Heart left ventricle (tissue), 7 donors: ENCODE results near the genes INTU and SLC25A31.

GRCh38 chr4:122979133-122979394, 56.2 kb downstream of the SPATA5 start:
- PRO-cap, 6 experiments, result no peak in any of the 6 experiments
- RAMPAGE, long total RNA, 2 experiments, result no peak in any of the 2 experiments
- RRBS, result no CpG with 5 or more reads among the region's 2 CpGs

- PRO-cap, 6 experiments, result no peak in any of the 6 experiments
- RAMPAGE, long total RNA, 2 experiments, result no peak in any of the 2 experiments
- RRBS, result no CpG with 5 or more reads among the region's 6 CpGs
Observed at GRCh38 chr4:123350085-123350514, 46.5 kb upstream of the SPRY1 start.

- PRO-cap, 6 experiments, result peak in 3 of 6 experiments; most common plus-strand start chr4:123397440 (in 1); most common minus-strand start chr4:123397457 (in 2)
- RAMPAGE, long total RNA, 2 experiments, result no peak in any of the 2 experiments
- RRBS, result under 1% methylated on average over 4 of the region's 28 CpGs
Observed at GRCh38 chr4:123397130-123397533, 537 bp downstream of the SPRY1 start.

- PRO-cap, 6 experiments, result no peak in any of the 6 experiments
- RAMPAGE, long total RNA, 2 experiments, result no peak in any of the 2 experiments
- RRBS, result no CpG with 5 or more reads among the region's 9 CpGs
Observed at GRCh38 chr4:123478683-123479587, 82.3 kb downstream of the SPRY1 start.

DNA sequence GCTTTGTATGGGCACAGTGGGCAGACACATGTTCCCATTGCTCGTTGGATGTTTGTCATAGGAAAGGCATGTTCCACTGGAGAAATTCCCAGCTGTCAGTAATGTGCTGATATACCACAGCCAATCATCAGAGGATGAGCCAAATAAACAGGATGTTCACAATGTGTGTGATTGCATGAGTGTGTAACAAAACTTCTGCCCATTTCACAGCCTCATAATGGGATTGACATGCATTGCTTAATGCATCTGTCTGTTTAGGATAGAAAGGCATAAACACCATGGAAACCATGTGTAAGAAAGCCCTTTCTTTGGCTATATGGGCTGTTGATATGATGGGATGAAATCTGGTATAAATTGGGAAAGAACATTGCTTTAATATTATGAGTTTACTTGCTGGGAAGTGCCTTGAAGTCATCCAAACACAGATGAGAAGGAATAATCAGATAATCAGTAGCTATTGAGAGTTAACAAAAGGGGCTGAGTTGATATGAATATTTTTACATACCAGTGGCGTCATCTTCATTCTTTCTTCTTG, 436.2 kb downstream of the SPRY1 start:
- PRO-cap, 6 experiments, result peak in 2 of 6 experiments; most common plus-strand start position 203 of the sequence (in 1); most common minus-strand start position 57 of the sequence (in 2)
- RAMPAGE, long total RNA, 2 experiments, result no peak in any of the 2 experiments
- RRBS, result no CpG with 5 or more reads among the region's 2 CpGs

GRCh38 chr4:123984777-123985226, 588.2 kb downstream of the SPRY1 start:
- PRO-cap, 6 experiments, result peak in 3 of 6 experiments; most common plus-strand start chr4:123985155 (in 3); most common minus-strand start chr4:123985040 (in 1)
- RAMPAGE, long total RNA, 2 experiments, result no peak in any of the 2 experiments
- RRBS, result no CpG with 5 or more reads among the region's 3 CpGs

DNA sequence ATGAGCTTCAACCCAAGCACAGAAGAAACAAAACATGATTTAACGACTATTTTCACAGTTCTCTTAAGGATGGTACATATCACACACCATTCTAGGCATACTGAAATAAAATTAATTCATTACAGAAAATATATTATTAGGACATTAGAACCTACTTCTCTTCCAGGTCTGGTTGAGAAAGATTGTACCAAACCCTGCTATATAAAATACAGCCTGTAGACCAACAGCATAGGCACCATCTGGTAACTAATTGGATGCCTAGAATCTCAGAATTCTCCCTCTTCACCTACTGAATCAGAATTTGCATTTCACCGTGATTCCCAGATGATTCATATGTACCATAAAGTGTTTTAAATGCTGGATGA, 280.2 kb downstream of the ANKRD50 start:
- PRO-cap, 6 experiments, result no peak in any of the 6 experiments
- RAMPAGE, long total RNA, 2 experiments, result no peak in any of the 2 experiments
- RRBS, result no CpG with 5 or more reads among the region's 2 CpGs

- PRO-cap, 6 experiments, result no peak in any of the 6 experiments
- RAMPAGE, long total RNA, 2 experiments, result no peak in any of the 2 experiments
- RRBS, result no CpG with 5 or more reads among the region's 2 CpGs
Observed at GRCh38 chr4:124491390-124491749, 221.2 kb downstream of the ANKRD50 start.

DNA sequence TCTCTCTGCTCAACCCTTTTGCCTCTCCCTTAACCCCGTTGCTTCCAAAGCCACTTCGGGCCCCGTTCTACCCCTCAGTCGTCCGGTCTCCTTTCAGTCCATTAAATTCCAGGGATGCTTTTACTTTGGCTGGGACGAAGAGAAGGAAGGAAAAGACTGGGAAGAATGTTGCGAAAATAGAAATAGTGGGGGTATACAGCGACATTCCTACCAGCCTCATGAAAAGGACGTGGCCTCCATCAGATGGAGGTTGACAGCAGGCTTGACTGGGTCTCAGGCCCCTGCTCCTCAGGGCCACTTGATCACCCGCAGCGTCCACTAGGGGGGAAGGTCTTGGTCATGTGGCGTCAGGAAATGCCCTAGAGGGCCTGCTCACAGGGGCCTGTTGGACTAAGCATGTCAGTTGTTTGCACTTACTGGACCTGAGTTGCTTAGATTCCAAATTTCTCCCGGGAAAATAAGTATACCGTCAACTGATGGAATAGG, 681 bp upstream of the ANKRD50 start:
- PRO-cap, 6 experiments, result peak in 5 of 6 experiments; most common plus-strand start position 340 of the sequence (in 2); most common minus-strand start position 300 of the sequence (in 2)
- RAMPAGE, long total RNA, 2 experiments, result no peak in any of the 2 experiments
- RRBS, result 0% methylated on average over 4 of the region's 14 CpGs

DNA sequence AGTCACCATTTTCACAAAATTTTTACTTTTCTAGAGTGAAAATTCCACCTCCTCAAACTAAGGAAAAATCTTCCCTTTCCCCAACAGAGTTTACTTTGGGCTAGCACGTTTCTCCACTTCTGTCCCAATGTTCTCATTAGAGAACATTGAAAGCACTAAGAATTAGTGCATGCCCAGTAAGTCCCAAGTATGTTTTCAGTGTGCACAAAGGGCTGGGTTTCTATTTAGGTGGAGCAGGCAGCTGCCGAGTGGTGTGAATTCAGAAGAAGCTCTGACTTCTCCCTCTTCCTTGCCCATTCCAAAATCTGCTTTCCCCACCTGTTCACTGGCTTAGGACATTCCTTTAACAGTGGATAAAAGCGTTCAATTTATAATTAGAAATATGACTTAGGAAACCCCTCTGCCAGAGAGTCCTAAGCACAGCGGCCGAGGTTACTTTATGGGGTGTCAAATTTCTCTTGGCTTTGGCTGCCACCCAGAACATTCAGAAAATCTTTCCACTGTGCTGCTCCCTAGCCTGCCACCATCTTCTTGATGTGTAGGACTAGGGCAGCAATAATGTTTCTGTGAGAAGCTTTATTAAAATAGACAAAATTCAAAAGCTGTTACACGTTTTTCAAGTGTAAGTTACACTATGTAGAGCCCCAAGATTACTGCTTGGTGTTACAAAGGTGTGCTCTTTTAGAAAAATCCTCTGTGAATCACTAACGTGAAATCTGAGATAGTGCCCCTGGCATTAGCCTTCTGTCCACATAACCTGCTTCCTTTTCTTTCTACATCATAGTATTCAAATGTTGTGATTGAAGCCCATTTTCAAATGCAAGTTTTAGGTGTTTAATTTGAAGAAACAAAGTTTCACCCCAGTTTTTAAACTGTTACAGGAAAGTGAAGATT, 191.6 kb upstream of the ANKRD50 start:
- PRO-cap, 6 experiments, result peak in 2 of 6 experiments; most common plus-strand start position 223 of the sequence (in 1)
- RAMPAGE, long total RNA, 2 experiments, result no peak in any of the 2 experiments
- RRBS, result no CpG with 5 or more reads among the region's 7 CpGs

GRCh38 chr4:125315518-125315900, 754 bp downstream of the FAT4 start:
- PRO-cap, 6 experiments, result peak in 4 of 6 experiments; most common plus-strand start chr4:125315746 (in 2); most common minus-strand start chr4:125315728 (in 3)
- RAMPAGE, long total RNA, 2 experiments, result no peak in any of the 2 experiments
- RRBS, result 2% methylated on average over 22 of the region's 35 CpGs

DNA sequence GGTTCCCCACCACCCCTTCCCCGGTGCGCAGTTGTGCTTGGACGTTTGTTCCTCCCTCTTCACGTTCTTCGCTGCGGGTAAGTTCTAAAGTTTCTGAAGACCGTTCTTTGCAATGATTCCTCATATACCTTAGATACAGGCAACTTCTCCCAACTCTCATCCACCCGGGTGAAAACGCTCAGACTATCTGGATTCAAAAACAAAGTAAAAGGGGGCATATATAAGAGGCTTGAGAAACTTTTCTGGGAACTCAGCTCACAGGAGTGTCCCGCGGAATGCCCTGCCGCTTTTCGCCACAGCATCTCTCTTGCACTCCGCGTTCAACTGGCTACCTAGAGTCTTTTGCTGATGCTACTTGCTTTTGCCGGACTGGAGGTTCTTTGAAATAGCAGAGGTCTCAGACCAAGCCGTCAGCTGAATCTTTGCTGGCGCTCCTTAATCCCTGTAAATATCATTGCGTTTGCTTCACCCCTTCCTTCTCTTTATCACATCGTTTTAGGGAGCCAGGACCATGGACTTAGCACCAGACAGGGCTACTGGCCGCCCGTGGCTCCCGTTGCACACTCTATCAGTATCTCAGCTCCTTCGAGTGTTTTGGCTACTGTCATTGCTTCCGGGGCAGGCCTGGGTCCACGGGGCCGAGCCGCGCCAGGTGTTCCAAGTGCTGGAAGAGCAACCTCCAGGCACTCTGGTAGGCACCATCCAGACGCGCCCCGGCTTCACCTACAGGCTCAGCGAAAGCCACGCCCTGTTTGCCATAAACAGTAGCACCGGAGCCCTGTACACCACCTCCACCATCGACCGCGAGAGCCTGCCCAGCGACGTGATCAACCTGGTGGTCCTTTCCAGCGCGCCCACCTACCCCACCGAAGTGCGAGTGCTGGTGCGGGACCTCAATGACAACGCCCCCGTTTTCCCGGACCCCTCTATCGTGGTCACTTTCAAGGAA, 1.4 kb downstream of the FAT4 start:
- PRO-cap, 6 experiments, result peak in 5 of 6 experiments; most common plus-strand start position 607 of the sequence (in 1); most common minus-strand start position 326 of the sequence (in 3)
- RAMPAGE, long total RNA, 2 experiments, result no peak in any of the 2 experiments
- RRBS, result 2% methylated on average over 11 of the region's 49 CpGs

GRCh38 chr4:125416853-125417366, 102.2 kb downstream of the FAT4 start:
- PRO-cap, 6 experiments, result no peak in any of the 6 experiments
- RAMPAGE, long total RNA, 2 experiments, result no peak in any of the 2 experiments
- RRBS, result no CpG with 5 or more reads among the region's 6 CpGs

GRCh38 chr4:126901235-126901623, 731.5 kb upstream of the INTU start:
- PRO-cap, 6 experiments, result no peak in any of the 6 experiments
- RAMPAGE, long total RNA, 2 experiments, result no peak in any of the 2 experiments
- RRBS, result no CpG with 5 or more reads among the region's 1 CpG

- PRO-cap, 6 experiments, result no peak in any of the 6 experiments
- RAMPAGE, long total RNA, 2 experiments, result no peak in any of the 2 experiments
- RRBS, result no CpG with 5 or more reads among the region's 32 CpGs
Observed at GRCh38 chr4:126955559-126956652, 676.9 kb upstream of the INTU start.

DNA sequence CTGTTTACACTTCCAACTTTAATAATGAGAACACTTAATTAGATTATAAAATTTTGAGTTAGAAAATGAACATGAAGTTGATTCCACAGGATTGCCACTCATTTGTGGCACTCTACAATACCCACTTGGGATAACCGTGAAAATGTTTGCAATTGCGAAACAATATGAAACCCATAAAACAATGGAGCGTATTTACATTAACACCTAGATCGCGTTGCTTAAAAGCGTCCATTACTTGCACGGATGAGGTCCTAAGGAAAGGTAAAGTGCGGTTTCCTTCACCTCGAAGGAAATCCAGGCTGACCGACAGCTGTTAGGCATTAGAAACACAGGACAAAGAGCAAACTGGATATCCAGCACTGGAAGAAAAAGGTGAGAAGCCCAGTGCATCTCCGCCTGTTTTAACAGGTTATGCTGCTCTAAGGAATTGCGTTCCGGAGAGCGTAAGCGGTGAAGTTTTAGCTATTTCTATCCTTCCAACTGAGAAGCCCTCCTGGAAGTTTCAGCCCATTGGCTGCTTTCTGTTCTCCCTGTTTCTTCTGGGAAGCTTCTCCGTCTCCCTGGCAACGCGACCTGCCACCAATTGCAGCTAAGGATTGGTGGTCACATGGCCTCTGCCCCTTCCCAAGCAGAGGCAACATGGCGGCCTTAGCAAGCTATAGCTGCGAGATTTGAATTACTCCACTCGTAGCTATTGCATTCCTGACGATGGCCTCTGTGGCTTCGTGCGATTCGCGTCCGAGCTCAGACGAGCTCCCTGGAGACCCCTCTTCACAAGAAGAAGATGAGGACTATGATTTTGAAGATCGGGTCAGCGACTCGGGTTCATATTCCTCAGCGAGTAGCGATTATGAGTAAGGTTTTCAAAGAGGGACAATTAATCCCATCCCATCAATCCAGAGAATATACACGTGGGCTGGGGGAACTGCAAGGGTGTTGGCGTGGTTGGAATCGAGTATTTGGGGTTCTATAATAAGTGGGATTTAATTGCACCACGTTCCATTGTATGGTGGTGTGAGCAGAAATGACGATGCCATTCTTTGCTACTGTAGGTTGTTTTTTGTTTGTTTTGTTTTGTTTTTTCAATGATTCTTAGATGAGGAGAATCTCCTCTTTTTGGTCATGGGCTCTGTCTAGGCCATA, at the start of gene INTU:
TSS of gene INTU (plus strand) at position 631 of the 1,143 bp plus-strand sequence.
- PRO-cap, 6 experiments, result peak in 1 of 6 experiments; most common plus-strand start position 608 of the sequence (in 1); most common minus-strand start position 523 of the sequence (in 1)
- RAMPAGE, long total RNA, 2 experiments, result no peak in any of the 2 experiments
- RRBS, result no CpG with 5 or more reads among the region's 38 CpGs

DNA sequence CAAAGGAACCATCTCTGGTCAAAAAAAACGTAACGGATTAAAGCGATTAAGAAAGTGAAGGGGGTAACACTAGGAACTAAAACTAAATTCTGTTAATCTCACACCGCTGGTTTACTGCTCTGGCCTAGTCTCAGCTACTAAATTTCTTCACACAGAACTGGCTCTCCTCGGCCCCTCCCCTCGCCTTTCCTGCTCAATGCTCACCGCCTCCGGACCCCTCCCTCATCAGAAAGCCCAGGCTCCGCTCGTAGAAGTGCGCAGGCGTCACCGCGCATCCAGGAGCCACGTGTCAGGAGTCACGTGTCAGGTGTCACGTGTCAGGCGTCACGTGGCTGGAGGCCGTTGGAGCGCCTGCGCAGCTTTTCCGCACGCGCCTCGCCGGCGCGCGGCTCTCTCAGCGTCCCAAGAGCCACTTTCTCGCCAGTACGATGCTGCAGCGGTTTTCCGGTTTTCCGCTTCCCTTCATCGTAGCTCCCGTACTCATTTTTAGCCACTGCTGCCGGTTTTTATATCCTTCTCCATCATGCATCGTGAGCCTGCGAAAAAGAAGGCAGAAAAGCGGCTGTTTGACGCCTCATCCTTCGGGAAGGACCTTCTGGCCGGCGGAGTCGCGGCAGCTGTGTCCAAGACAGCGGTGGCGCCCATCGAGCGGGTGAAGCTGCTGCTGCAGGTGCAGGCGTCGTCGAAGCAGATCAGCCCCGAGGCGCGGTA, at the start of gene SLC25A31:
TSS of gene SLC25A31 (plus strand) at position 378 of the 711 bp plus-strand sequence.
- PRO-cap, 6 experiments, result no peak in any of the 6 experiments
- RAMPAGE, long total RNA, 2 experiments, result no peak in any of the 2 experiments
- RRBS, result 90% methylated on average over 9 of the region's 58 CpGs

DNA sequence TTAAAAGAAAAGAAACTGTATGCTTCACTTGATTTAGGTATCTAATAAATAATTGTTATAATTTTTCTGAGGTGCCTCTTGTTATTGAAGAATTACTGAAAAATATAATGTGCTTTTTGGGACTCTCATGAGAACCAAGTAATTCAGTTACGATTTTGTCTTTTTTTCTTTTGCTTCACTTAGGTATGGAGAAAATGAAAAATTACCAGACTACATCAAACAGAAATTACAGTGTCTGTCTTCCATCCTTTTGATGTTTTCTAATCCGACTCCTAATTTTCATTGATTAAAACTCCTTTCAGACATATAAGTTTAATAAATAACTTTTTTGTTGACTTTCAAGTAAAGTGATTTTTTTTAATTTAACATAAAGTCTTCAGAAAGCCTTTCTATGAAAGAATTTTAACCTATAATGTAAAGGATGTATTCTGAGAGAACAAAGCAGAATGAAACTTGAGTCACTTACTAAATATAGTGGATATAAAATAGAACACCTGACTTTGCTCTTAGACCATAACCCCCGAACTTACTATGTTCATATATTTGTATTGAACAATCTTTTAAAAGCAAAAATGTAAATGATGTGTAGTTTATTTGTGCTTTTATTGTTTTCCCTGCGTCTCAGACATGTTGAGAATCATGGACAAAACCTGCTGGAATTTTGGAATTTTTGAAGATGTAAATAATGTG, 17.7 kb downstream of the PLK4 start:
- PRO-cap, 6 experiments, result no peak in any of the 6 experiments
- RAMPAGE, long total RNA, 2 experiments, result no peak in any of the 2 experiments
- RRBS, result no CpG with 5 or more reads among the region's 4 CpGs

DNA sequence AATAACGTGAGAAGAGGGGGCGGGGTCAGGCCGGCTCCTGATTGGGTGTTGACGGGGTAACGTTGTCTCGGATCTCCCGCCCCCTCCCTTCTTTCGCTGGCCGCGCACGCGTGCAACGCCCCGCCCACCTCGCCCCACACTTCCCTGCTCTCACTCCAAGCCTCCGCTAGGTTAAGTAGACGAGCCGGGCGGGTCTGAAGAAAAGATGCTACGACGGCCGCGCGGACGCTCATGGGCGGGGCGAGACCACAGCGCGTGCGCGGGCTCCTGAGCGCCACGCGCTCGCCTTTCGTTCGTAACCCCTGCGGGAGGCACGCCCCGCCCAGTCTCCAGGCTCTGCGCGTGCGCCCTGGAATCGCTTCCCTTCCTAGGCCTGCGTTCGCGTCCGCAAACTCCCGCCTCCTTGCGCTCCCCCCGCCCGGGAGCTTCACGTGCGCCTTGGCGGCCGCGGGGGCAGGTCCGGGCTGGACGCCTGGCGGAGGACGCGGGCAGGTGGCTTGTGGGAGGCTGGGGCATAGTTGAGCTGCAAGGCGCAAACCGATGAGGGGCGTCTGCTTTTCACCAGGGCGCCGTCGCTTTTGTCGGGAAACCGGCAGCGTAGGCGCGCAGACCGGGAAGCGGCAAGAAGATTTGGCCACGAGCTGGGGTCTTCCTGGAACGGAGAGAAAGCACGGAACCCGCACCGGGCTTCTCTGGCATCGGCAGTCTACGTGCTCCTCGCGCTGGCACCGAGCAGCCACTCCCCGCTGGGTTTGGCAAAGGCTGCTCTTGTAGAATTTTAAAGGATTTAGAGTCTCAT, 466 bp upstream of the PGRMC2 start:
- PRO-cap, 6 experiments, result peak in 6 of 6 experiments; most common plus-strand start position 456 of the sequence (in 6); most common minus-strand start position 580 of the sequence (in 4)
- RAMPAGE, long total RNA, 2 experiments, result no peak in any of the 2 experiments
- RRBS, result 2% methylated on average over 17 of the region's 86 CpGs

- PRO-cap, 6 experiments, result peak in 5 of 6 experiments; most common plus-strand start chr4:128387262 (in 2); most common minus-strand start chr4:128387144 (in 2)
- RAMPAGE, long total RNA, 2 experiments, result no peak in any of the 2 experiments
- RRBS, result no CpG with 5 or more reads among the region's 14 CpGs
Observed at GRCh38 chr4:128386717-128387497, 99.3 kb upstream of the PGRMC2 start.